Natural killer cell (primary cell): ENCODE measurements around a stretch of chr3.

GRCh38 chr3:72979478-72980137, 17.0 kb upstream of the PPP4R2 start:
- PRO-cap: no peak

GRCh38 chr3:73059308-73060040, 2.0 kb upstream of the EBLN2 start:
- PRO-cap: no peak

GRCh38 chr3:73387576-73388159, 237.1 kb downstream of the PDZRN3 start:
- PRO-cap: no peak

DNA sequence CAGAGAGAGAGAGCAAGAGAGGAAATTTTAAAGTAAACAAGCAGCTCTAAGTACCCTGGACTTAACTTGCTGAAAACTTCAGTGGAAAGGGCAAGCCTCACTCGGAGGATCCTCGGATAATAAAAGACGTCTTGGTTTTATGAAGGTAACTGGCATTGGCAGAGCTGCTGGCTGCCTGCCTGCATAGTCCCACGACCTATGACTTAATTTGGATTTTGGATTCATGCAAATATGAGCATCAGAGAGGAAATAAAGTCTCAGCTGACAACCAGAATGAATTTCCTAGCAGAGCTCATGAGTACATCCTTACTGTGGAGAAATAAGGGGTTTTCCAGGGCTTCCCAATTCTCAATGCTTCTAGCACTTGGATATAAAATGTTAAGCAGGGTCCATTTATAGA, 95.2 kb upstream of the PDZRN3 start:
- PRO-cap: no peak

DNA sequence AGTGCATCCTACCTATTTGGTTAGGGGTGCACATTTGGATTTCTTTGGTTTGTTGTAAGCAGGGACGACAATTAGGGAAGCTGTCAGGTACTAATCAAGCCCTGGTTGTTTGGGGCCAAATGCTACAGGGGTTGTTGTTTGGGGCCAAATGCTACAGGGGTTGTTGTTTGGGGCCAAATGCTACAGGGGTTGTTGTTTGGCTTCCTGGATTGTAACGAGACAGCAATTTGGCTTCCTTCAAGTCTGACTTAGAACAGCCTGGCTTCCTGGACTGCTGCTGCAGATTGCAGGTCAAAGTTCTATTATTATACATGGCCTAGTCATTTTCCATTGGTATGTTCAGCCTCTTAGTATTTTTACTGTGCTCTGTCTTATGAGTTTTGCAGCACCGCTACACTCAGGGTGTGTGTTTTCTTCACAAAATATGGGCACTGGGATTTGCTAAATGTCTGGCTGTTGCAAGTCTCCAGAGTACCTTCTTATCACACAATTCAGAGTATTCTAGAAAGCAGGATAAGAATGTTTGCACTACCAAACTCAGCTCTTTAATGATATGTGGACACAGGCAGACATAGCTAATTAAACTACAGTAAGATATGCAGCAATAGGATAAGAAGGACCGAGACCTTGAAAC, 202.9 kb upstream of the PDZRN3 start:
- PRO-cap: no peak

- PRO-cap: no peak
Measured at GRCh38 chr3:74018473-74018982, 393.8 kb upstream of the PDZRN3 start.

DNA sequence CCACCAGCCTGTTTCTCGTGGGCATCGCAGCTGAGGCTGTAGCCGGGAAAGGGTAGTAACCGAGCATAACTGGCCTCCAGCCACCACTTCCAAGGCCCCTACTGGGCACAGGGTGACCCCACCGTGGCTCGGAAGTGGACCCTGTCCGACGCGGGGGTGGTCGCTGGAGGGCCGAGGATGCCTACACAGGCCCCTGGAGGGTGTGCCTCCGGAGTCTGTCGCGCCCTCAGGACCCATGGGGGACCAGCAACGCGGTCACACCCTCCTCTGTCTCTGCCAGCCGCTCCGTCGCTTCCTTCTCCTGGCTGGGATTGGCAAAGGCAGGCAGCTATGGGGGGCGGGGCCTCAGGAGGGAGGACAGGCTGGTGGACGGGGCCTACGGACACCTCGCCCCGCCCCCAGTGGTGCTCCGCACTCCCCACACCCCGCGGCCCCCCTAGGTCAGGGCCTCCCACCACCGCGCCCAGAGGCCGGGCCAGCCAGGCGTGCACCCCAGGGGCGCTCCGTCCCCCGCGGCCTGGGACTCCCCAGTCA, 45.6 kb upstream of the FRG2C start:
- PRO-cap: no peak

GRCh38 chr3:75669279-75669877, 5.2 kb downstream of the FRG2C start:
- PRO-cap: no peak

- PRO-cap: no peak
Measured at GRCh38 chr3:76165157-76165524, 379.8 kb upstream of the ZNF717 start.

DNA sequence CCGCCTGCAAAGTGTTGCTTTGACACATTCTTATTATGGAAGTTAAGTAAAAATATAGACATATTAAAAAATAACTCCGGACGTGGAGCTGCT, 163 bp downstream of the ROBO2 start:
- PRO-cap: no peak

GRCh38 chr3:78843987-78844790, 923.6 kb downstream of the ROBO1 start:
- PRO-cap: no peak

DNA sequence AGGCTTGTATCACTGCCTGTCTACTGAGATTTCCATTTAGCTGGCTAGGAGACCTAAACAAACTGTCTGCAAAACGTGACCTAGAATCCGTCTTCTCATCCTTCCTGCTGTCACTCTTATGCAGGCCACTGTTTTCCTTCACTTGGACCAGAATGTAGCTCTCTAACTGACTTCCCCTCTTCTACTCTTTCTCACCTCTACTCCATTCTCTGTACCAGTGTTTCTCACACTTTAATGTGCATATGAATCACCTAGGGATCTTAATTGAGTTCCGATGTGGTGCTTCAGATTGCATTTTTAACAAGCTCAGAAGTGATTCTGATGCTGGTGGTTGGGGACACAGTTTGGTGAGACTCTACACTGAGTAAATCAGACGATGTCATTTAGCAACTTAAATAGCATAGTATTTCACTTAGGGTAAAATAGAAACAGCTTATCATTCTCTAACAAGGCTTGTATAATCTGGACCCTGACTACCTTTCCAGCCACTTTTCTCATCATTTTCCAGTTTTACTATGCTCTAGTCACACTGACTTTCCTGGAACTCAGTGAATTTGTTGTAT, 1.6 kb upstream of the GBE1 start:
- PRO-cap: no peak

DNA sequence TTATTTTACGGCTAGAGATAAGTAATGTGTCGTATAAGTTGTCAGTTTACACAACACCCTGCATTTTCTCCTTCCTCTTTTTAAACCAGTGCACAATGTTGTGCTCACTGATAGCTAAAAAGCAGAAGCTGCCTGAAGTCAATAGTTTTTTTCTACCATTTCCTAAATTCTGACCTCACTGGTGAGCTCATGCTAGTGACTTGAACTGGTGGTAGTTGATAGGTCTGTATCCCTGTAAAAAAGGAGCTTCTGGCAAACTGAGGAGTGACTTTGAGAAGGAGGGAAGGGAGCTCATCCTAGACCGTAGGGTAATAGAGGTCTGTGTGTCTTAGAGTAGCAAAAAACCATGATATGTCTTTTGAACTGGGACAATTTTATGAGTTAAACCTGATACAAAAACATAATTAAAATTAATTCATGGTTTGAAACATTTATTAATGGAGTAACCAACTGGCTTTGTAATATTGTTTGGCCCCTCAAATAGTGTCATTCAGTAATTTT, 368.7 kb upstream of the GBE1 start:
- PRO-cap: no peak

GRCh38 chr3:82342396-82342808, 581.0 kb upstream of the GBE1 start:
- PRO-cap: no peak

- PRO-cap: no peak
Measured at GRCh38 chr3:83934482-83935037, 1024.2 kb upstream of the CADM2 start.

DNA sequence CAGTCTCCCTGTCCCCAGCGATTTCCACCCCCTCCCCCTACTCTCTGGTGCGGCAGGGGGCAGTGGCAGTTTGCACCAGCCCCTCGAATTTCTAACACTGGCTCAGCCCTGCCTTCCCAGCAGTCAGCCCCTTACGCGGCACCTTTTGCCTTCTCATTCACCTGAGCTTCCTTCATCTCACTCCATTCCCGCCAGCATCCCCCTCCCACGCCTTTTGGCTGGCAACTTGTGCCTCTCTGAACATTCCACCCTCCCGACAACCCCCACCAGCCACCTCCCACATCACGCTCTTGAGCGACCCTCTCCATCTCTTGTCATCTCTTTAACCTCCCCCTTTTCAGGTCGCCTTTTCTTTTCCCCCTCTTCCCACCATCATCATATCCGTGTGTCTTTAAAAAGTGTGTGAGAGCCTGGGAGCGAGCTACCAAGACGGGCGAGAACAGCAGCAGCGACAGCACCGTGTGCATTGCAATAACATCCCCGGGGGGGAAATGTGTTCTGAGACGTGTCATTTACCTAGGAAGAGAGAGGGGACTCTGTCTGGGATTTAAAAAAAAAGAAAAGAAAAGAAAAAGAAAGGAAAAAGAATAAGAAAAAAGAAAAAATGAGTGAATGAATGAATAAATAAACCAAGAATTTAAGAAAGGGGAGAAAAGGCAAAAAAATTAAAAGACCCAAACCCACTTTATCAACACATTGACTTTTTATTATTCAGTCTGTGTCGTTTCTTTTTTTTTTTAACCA, 1.1 kb downstream of the CADM2 start:
- PRO-cap: no peak

DNA sequence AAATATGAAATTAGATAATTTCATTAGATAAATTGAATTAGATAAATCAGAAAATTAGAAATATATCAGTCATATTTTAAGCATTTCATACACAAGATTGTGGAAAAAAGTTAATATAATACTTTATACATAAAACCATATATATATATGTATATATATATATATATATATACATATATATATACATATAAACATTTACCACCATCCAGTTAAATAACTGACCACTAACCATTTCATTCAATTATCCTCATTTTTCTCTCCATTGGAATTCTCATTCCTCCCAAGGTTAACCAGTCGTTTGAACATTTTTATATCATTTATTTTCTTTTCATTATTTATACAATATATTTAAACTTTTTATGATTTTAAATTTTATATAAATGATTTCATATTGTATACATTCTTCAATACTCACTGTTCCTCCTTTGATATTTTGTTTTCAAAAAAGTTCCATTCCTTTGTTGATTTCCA, 424.6 kb downstream of the CADM2 start:
- PRO-cap: no peak

DNA sequence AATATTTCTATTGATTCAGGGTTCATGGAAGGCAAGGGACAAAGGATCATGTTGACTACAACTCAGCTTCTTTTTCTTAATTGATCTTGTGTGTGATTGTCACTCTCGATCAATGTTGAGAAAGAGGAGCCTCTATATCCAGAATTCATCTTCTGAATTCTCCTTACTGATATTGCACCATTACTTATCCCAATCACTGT, 269.0 kb downstream of the VGLL3 start:
- PRO-cap: no peak

DNA sequence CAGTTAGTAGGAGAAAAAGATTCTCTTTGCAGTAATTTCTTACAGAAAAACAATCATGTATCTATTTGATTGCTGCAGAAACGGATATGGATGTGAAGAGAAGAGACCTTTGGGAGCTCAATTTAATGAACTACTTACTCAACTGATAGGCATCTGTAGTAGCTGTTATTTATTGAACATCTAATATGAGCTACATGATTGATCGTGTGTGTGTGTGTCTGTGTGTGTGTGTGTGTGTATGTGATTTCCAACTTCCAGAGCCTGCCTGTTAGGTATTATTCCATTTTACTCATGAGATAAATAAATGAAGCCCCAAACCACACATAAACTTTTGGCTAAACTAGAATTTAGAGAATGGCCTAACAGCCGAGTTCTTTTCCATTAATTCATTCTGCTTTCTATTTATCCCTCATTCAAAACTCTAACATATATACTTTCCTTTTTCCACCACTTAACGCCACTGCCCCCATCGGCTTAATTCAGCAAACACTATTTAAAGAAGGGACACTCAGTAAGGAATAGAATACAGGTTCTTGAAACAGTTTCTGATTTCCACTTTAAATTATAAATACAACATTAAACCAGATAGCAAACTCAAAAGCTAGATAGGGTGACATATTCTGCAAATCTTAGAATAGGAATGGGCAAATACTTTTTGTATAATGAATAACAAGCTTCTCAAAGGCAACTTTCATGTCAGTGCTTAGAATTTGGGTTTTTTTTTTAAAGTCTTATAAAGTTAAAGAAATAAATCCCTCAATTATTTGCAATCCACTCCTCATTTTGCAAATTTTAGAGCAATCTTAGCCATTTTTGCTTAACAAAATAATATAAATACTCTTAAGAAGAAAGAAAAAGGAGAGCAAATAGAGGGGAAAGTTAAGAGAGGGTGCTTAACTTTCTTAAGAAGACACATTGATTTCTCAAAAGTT, 47.9 kb downstream of the VGLL3 start:
- PRO-cap: no peak

GRCh38 chr3:86987077-86987833, 3.7 kb downstream of the VGLL3 start:
- PRO-cap: no peak